Smooth muscle cell (in vitro differentiated cells): ENCODE measurements around a stretch of chr1.

DNA sequence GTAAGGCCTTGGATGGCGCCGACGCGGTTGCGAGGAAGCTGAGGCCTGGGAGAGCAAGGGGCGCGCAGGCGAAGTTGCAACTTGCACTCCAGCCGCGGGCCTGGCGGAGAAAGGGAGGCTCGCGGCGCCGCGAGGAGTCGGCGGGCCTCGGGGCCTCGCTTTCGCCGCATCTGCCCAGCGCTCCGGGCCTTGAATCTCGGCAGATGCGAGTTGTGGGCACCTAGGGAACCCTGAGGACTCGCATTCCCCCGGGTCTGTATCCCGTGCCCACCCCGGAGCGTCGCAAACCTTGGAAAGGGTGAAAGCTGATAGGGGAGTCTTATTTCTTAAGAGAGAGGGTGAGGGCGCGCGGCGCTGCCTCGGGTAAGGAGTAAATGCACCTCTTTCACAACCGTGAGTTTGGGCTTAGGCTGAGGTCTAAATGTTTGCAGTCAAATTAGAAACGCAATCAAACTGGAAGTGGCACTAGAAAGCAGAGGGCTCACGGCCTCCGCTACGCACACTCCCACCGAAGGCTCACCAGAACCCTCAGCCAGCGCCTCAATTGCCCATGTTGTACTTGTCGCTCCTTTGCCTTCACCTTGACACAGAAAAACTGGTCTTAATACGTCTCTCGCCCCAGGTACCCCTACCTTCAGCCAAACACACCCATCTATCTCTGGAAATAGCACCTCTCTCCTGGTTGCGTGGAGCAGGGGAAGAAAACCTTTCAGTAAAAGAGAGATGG is 1.9 kb upstream of the HLX start:
- RAMPAGE, long total RNA: no peak

DNA sequence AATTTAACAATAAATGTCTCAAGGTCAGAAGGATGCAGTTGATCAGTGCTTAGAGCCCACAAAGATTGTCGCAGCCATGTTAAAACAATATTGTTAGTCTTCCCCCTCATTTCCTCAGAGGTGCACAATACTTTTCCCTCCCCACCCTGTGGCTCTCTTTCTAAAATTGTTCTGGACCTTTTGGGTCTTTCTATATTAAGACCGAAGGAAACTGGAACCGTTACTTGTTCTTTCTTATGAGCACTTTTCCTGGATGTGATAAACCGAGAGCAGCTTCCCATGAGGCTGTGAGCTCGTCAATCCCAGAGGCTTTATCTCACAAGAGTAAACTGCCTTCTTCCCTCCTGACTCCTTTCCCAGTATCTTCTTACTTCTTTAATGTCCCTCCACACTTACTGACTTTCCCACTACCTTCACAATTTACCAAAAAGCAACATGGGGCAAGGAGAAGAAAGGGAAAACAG is 333.8 kb downstream of the HLX start:
- RAMPAGE, long total RNA: no peak

- RAMPAGE, long total RNA: no peak
Observed at GRCh38 chr1:221230617-221231040, 351.4 kb downstream of the HLX start.

DNA sequence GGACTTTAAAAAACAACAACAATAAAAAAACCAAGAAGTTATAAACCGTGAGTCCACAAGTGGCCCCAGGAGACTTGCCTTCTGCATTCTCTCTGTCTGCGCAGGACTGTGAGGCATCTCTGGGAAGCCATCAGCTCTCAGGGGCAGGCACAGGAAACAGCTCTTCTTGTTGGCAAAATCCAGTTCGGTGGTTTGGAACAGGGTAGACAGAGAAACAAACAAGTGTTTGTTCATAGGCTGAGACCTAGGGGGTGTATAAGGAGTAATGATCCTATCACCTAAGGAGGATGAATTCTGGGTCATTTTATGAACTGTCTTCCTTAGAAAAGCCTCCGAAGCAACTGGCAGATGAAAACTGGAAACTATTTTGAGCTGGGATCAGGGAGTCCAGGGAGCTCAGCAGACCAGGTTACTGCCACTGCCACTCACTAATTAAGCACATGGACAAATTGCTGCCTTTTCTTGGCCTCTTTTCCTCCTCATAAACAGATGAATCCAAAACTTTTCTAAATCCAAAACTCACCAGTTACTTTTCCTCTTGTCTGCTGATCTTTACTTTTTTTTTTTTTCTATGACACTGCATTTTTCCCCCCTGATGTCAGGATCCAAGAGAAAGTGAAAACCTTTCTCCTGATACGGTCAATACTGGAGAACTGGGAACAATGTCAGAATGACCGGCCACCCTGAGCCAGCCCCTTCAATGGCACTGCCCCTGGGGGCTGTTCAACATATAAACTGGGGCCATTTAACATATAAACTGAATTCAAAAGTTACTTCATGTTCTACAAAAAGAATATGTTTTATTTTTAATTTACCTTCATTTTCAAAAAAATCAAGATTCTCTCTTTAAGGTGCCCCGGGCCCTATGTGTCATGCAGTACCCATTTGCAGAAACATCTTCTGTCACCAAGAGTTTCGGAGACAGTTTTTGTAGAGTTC is 405.8 kb downstream of the DUSP10 start:
- RAMPAGE, long total RNA: no peak

- RAMPAGE, long total RNA: no peak
Observed at GRCh38 chr1:221620345-221621012, 121.4 kb downstream of the DUSP10 start.

- RAMPAGE, long total RNA: no peak
Observed at GRCh38 chr1:221698841-221699407, 43.0 kb downstream of the DUSP10 start.

- RAMPAGE, long total RNA: no peak
Observed at GRCh38 chr1:221715076-221715602, 26.8 kb downstream of the DUSP10 start.

- RAMPAGE, long total RNA: no peak
Observed at GRCh38 chr1:221717131-221717780, 24.6 kb downstream of the DUSP10 start.

- RAMPAGE, long total RNA: no peak
Observed at GRCh38 chr1:221826703-221827222, 84.9 kb upstream of the DUSP10 start.

DNA sequence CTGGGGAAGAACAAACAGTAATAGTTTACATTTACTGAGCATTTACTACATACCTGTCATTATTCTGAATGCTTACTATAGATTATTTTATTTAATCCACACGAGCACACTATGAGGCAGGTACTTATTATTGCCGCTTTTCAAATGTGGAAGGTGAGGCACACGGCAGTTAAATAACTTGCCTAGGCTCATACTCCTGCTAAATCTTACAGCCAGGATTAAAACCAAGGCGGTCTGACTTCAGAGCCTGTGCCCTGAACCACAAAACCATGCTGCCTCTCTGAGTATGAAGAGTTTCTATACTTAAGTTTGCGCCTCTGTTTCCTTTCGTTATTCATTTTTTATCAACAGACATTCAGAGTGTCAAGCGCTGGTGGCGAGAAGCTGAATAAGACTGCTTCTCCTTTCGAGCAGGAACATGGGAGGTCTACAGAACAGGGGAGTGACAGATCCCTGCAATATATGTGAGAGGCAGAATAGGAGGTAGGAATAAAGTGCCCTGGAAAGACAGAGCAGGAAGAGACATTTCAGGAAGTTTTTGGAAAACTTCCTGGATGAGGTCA is 96.0 kb upstream of the DUSP10 start:
- RAMPAGE, long total RNA: no peak

- RAMPAGE, long total RNA: no peak
Observed at GRCh38 chr1:221839638-221840270, 97.9 kb upstream of the DUSP10 start.

DNA sequence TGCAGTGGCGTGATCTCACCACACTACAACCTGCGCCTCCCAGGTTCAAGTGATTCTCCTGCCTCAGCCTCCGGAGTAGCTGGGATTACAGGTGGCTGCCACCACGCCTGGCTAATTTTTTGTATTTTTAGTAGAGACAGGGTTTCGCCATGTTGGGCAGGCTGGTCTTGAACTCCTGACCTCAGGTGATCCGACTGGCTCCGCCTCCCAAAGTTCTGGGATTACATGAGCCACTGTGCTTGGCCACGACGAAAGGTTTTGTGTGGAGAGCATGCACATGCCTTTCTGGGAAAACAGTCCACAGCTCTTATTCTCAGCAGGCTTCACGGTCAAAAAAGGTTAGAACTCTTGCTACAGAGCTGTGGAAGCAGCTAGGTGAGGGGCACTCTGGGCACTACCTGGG is 31.0 kb downstream of the HHIPL2 start:
- RAMPAGE, long total RNA: no peak

DNA sequence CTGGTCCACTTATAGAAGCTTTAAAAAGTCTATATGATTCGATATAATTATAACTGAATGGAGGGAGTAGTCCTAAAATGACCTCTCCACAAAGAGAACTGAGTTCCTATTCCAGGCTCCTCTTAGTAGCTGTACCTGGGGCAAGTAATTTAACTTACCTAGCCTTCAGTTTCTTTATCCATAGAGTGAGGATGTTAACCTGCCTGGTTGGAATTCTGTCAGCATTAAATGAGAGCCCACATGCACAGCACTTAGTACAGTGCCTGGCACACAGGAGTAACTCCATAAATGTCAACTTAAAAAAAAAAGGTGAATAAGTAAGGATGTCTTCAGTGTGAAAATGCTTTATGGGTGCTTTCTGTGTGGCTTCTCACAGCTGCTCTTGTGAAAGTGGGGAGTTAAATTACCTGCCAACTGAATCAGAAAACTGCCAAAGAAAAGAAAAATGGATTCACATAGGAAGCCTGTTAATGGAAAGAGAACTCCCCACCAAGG is 23.1 kb downstream of the HHIPL2 start:
- RAMPAGE, long total RNA: no peak

DNA sequence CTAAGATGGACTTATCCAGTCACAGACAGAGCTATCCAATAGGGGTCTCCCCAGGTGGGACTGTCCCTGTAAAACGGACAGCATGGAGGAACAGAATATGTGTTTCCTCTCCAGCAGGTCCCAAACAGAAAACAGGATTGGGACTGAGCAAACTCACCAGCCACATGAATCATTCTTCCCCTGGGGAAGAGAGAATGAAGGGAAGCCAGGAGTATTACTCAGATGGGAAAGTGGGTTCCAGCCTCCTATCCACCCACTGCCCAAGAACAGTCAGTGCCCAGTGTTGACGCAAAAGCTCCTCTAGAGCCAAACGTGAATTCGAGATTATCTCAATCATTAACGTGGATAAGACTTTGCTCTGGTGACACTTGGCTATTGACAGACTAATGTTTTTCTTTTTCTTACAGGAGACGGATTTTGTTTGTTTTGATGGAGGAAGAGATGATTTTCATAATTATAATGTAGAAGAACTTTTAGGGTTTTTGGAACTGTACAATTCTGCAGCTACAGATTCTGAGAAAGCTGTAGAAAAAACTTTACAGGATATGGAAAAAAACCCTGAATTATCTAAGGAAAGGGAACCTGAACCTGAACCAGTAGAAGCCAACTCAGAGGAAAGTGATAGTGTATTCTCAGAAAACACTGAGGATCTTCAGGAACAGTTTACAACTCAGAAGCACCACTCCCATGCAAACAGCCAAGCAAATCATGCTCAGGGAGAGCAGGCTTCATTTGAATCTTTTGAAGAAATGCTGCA is 9.4 kb downstream of the MIA3 start:
- RAMPAGE, long total RNA: no peak

DNA sequence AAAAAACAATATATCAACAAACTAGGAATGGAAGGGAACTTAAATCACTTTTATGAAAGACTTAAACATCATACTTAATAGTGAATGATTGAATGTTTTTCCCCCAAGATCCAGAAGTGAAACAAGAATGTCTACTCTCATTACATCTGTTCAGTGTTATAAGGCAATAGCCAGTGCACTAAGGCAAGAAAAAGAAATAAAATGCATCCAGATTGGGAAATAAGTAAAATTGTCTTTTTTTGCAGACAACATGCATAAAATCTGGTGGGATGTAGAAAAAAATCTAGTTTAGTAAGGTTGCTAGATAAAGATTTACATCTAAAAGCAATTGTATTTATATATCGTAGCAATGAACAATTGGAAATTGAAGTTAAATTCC is 21.8 kb downstream of the MIA3 start:
- RAMPAGE, long total RNA: no peak

- RAMPAGE, long total RNA: no peak
Observed at GRCh38 chr1:223143699-223144314, 759 bp upstream of the TLR5 start.

- RAMPAGE, long total RNA: no peak
Observed at GRCh38 chr1:223230374-223230978, 87.4 kb upstream of the TLR5 start.

- RAMPAGE, long total RNA: no peak
Observed at GRCh38 chr1:223340879-223341704, 22.9 kb downstream of the SUSD4 start.

DNA sequence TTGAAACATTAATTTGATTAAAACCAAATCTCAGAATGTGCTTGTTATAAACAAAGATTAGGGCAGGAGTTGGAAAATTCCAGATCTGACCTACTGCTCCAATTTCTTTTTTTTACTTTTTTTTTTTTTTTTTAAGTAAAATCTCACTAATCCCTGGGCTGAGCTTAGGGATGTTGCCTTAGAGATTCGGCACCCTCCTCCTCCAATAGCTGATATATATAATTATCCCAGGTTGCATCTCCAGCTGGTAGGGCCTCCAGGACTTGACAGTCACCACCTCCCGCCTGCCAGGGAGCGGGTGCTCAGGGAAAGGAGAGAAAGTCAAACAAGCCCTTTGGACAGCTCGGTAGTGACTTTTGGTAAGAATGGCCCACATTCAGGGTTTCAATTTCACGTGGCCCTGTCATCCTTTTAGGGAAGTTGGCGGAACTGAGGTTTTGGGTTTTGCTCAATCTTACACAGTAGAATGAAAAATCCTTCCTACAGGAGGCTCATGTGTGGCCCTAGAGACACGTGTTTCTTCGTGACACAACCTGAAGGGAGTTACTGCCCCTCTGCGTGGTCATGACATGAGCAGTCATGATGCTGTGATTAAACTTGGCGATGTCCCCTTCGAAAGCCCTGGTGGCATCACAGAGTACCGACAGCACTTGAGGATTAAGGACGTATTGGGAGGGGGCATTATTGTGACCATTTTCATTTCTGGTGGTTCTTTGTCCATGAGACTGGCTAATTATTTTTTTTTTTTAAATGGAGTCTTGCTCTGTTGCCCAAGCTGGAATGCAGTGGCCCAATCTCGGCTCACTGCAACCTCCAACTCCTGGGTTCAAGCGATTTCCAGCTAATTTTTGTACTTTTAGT is 44.1 kb downstream of the CAPN8 start:
- RAMPAGE, long total RNA: no peak

- RAMPAGE, long total RNA: no peak
Observed at GRCh38 chr1:223639360-223639565, 26.2 kb downstream of the CAPN8 start.